ENCODE measurements around a stretch of chr3.

DNA sequence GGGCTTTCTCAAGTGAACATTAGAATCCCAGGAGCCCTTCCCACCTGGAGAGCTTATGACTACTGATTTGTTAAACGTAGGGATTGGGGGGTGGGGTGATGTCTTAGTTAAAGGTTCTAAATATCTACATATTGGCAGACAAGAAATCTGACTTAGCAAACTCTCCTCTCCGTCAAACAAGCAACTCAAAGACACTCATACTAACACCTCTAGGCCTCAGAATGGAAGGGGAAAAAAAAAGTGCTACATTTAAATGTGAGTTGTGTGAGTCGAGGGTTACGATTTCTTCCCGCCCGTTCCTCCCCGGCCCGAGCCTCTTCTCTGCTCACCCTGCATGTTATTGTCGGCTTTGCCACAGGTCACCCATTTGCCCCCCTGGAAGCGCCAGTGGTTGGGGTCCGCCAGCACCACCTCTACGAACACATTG, 2.3 kb downstream of the EOMES start:
- PRO-cap: no peak

DNA sequence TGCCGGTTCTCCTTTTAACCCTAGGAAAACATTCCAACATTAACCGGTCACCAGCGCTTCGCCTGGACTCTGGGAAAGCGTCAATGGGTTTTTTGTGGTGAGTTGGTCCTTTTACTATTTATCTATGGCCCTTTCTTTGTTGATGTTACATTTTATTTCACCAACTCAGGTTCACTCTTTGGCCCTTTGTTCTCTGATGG, 4.1 kb upstream of the EOMES start:
- PRO-cap: no peak

DNA sequence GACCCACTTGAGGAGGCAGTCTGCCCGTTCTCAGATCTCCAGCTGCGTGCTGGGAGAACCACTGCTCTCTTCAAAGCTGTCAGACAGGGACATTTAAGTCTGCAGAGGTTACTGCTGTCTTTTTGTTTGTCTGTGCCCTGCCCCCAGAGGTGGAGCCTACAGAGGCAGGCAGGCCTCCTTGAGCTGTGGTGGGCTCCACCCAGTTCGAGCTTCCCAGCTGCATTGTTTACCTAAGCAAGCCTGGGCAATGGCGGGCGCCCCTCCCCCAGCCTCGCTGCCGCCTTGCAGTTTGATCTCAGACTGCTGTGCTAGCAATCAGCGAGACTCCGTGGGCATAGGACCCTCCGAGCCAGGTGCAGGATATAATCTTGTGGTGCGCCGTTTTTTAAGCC, 99.2 kb upstream of the EOMES start:
- PRO-cap: no peak

- PRO-cap: no peak
Observed at GRCh38 chr3:28059055-28059777, 182.2 kb upstream of the CMC1 start.

DNA sequence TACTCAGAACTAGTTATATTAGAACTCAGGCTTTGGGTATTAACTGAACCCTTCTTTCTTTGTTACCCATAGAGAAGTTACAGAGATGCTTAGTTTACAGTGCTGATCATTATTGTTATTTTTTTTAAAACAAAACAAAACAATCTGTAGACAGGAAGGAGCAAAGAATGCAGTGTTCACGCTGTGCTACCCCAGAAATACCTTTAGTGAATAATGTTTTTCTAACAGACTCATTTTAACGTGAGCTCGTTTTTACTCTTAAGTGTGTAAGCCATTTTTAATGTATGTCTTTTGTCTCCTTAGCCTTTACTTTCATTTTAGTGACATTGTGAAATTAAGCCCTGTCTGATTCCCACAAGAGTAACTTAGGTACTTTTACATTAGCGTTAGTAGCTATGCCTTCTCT, 53.4 kb downstream of the CMC1 start:
- PRO-cap: no peak

GRCh38 chr3:28347415-28348152, 937 bp upstream of the ZCWPW2 start:
- PRO-cap: no peak

GRCh38 chr3:28575105-28575813, 226.6 kb upstream of the AZI2 start:
- PRO-cap: no peak

GRCh38 chr3:29140757-29141210, 140.1 kb upstream of the RBMS3 start:
- PRO-cap: no peak

GRCh38 chr3:29739650-29740194, 458.9 kb downstream of the RBMS3 start:
- PRO-cap: no peak

- PRO-cap: no peak
Observed at GRCh38 chr3:30292050-30292892, 314.1 kb upstream of the TGFBR2 start.

- PRO-cap: no peak
Observed at GRCh38 chr3:30349499-30349901, 256.9 kb upstream of the TGFBR2 start.

DNA sequence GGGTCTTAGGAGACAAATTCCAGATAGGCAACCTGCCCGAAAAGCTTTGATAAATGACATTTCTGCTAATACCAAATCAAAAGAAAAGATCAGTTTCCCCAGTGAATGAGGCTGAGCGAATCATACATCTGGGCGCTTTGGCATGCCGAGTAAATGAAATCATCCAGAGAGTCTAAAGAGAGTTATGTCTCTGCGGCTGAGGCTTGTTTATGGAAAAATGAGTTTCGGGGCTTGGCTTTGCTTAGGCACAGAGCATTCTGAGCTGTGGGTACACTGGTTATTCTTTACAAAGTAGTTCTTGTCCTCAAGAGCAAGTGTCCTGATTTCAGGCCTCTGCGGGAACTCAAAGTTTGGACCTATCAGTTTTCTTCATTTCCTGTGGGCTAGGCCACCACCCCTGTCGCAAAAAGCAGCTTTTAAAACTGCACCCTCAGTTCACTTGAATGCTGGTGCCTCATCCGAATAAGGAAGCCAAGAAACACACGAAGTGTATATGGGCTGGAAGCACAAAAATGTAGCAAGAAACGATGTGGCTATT, 109.9 kb upstream of the TGFBR2 start:
- PRO-cap: no peak

GRCh38 chr3:30664913-30665298, 58.5 kb downstream of the TGFBR2 start:
- PRO-cap: no peak

GRCh38 chr3:31189352-31189581, 294.8 kb upstream of the GADL1 start:
- PRO-cap: no peak

GRCh38 chr3:31624721-31625197, 92.0 kb downstream of the STT3B start:
- PRO-cap: no peak

DNA sequence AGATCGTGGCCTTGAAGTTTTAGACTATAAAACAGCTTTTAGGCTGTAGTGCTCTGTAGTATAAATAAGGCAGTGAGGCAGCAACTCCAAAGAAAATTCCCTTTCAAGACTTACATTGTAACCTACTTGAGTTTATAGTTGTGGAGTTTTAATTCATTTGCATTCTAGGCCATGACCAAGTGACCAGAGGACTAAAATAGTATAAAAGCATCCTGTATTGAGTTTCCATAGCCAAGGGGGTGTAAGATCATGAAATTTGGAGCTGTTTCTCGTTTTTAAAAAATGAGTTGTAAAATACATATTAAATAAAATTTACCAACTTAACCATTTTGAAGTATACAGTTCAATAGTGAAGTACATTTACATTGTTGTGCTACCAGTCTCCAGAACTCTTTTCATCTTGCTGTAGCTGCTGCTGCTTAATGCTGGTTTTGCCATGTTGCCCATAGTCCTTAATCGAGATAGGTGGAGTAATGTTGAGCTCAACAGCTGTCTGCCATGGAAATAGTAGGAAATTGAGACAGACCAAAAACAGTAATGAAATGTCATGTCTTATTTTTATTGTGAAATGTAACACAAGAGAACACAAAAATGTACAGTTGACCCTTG, 105.6 kb downstream of the STT3B start:
- PRO-cap: no peak

- PRO-cap: no peak
Observed at GRCh38 chr3:31968889-31969441, 12.1 kb downstream of the OSBPL10 start.

DNA sequence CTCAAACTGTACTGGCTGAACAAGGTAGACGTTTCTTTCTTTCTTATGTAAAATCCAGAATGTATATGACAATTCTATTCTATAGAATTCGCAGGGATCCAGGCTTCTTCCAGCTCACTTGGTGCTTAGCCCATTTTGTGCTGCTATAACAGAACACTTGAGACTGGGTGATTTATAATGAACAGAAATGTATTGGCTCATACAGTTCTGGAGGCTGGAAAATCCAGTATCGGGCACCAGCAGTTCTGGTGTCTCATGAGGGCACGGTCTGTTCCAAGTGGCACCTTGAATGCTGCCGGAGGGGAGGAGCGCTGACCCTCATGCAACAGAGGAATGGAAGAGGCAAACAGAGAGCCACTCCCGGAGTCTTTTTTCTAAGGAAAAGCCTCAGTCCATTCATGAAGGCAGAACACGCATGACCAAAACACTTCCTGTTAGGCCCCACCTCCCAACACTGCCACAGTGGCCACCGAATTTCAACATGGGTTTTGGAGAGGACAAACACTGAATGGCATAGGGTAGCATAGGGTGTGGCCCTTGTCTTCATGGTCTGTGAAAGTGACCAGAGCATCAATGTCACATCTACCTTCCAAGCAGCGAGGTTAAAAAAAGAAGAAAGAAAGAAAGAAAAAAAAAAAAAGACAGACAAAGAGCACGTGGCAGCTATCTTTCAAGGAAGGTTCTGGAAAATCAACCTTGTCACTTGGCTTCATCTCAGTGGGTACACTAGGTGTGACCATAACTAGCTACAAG, 46.0 kb downstream of the GPD1L start:
- PRO-cap: no peak

DNA sequence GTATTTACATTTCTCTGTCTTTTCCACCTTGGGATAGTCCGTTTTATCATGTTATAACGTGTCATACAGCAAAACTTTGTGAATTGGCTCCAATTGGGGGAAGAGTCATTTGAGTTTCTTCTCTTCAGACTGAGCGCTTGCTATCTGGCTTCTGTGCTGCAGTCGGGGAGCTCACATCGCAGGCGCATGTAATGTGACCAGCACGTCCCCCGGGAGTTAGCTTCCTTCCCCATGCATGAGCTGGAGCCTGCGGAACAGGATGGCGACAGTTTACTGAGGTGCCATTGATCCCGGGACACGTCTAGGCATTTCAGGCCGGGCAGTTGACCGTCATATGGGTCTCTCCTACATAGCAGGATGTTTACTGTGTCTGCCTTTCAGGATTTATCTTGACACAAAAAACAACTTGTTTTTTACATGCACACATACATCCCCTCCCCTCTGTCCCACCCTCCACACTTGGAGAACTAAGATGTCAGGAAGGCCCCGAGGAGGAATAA, 44.8 kb downstream of the CMTM8 start:
- PRO-cap: bidirectional peak, plus-strand start at position 232 of the sequence, minus-strand start at position 105 of the sequence

DNA sequence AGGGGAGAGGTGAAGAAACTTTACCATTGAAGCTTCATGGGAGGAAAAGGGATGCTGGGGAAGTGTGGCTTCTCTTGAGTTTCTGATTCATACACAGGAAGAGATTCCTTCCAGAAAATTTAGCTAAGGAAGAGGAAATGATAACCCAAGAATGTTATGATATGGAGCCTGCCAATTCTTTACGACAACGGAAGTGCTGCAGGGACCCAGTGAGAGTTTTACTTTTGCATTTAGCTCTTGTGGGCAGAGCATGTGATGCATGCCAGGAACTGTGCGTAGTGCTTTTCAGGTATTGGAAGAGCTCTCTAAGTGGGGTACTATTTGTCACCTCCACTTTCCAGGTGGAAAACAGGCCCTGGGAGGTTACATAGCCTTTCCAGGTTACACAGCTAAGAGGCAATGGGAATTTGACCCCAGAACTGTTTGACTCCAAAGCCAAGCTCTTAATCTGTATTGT, 22.9 kb downstream of the CMTM7 start:
- PRO-cap: no peak